Cerebral cortex (tissue), 2 donors: ENCODE results near the genes SLC25A38, RPL14 and ZNF619.

DNA sequence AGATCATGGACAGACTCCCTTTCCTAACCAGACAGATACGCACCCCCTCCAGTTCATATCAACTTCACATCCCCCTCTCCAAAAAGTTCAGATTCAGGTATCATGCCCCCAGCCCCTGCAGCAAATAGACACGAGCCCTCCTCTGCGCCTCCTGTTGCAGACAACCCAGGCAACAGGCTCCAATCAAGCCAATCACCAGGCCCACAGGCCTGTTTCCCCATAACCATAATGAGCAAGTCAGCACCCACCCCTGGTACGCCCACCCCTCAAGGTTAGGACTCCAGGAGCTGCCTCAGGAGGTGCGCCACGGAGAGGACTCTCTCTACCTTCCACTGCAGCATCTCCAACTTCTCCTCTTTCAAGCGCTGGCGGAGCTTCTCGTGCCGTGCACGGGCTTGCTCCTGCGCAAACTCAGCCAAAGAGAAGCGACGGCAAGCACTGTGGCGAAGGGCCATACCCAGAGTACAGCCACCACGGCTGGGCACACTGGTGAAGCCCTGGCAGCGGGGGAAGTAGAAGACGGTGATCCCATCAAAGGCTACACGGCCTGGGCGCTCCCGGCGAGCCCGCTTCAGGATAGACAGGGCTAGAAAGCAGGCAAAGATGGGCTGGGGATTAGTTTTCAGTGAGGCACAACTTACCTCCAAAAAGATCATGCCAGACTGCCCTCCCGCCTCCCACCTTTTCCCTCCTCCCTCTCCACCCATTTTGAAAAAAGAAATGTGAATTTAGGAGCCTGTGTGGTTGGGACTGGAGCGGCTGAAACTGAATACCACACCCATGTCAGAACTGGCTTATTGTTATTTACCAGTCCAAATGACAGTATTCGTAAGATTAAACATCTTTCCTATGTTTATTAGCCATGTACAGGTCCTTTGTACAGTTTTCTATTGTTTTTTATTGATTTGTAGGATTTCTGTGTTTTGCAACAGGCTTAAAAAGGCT is 8.4 kb downstream of the CSRNP1 start:
- PRO-cap, 2 experiments, result no peak in any of the 2 experiments

GRCh38 chr3:39145851-39146437 is 7.4 kb downstream of the CSRNP1 start:
- PRO-cap, 2 experiments, result no peak in any of the 2 experiments

- PRO-cap, 2 experiments, result peak in 1 of 2 experiments; most common minus-strand start chr3:39150971 (in 1)
Observed at GRCh38 chr3:39150873-39151186, 2.6 kb downstream of the CSRNP1 start.

GRCh38 chr3:39151187-39151302 is 2.3 kb downstream of the CSRNP1 start:
- PRO-cap, 2 experiments, result peak in 1 of 2 experiments; most common plus-strand start chr3:39151222 (in 1)

DNA sequence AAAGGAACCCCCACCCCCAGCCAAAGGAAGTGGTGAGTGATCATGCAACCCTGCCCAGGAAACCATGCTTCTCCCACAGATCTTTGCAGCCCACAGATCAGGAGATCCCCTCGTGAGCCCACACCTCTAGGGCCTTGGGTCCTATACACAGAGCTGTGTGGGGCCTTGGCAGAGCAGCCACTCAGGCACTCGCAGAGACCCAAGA is 21.6 kb upstream of the SLC25A38 start:
- PRO-cap, 2 experiments, result no peak in any of the 2 experiments

DNA sequence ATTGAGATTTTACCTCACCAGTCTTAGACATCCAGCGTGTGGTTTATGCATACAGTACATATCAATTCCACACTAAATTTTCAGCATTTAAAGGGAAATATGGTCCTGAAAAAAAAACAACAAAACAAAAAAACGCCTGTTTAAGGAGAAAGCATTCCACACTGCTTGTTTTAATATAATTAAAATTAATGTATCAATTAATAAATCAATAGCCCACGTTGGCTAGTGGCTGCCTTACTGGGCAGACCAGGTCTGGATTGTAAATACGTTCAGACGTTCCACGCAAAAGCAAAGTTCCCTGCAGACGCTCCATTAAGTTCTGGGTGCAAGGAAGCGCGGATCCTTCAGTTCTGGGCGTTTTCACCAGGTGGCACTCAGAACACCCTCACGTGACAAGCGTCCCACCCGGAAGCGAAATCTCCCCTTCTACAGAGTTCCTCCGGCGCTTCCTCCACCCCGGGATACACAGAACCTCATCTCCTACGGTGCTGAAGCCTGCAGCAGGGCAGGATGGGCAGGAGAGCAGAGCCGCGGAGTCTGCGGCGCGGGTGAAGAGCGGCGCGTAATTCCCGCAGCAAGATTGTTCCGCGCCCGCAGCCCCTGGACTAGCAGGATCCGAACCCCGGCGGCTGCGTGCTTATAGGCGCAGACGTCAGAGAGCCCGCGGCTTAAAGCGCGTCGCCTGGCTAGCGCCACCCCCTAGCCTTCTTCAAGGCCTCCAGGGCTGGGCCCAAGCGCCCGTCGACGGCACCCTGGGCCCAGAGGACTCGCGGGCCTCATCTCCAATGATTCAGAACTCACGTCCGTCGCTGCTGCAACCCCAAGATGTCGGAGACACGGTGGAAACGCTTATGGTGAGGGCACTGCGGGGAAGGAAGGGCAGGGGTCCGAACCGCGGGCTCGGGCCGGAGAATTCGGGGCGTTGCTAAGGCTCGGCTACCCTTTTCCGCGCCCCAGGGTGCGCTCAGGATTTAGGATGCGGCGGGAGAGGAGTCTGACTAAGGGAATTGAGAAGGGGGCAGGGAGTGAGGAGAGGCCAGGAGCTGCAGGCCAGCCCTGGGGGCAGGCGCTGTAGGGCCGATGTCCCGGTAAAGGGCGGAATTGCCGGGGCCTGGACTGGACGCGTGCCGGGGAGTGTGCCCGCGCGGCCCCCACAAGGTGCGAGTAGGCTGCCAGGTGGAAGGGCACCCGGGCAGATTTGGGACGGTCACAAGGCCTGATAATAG is at the start of gene SLC25A38:
Gene SLC25A38, plus strand, starts transcription at position 431 of the 1,226 bp plus-strand sequence.
- PRO-cap, 2 experiments, result peak in 1 of 2 experiments; most common plus-strand start position 431 of the sequence (in 1); most common minus-strand start position 321 of the sequence (in 1)

DNA sequence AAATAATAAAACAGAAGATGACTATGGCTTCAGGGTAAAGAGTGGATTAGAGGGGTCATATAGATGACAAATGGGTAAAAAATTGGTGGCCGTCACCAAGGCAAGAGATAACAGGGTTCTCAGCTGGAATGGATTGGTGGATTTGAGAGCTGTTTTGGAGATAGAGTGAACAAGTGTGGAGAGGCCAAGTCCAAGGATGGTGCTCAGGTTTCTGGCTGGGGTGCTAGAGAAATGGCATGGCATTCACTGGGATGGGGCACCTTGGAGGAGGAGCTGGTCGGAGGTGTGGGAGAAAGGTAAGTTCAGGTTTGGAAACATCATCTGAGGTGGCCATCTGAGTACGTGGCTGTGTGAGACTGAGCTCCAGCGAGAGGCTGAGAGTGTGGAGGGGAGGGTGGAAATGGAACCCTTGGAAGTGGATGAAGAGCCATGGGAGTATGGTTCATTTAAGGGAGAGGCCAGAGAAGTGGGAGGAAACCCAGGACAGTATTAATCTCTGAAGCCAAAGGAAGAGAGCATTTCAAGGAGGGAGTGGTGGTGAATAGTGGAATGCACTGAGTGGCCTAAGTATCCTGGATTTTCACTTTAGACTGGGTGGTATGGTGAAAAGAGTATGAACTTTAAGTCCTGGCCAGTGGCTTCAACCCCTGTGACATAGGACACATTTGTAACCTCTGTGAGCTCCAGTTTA is 3.6 kb downstream of the SLC25A38 start:
- PRO-cap, 2 experiments, result no peak in any of the 2 experiments

DNA sequence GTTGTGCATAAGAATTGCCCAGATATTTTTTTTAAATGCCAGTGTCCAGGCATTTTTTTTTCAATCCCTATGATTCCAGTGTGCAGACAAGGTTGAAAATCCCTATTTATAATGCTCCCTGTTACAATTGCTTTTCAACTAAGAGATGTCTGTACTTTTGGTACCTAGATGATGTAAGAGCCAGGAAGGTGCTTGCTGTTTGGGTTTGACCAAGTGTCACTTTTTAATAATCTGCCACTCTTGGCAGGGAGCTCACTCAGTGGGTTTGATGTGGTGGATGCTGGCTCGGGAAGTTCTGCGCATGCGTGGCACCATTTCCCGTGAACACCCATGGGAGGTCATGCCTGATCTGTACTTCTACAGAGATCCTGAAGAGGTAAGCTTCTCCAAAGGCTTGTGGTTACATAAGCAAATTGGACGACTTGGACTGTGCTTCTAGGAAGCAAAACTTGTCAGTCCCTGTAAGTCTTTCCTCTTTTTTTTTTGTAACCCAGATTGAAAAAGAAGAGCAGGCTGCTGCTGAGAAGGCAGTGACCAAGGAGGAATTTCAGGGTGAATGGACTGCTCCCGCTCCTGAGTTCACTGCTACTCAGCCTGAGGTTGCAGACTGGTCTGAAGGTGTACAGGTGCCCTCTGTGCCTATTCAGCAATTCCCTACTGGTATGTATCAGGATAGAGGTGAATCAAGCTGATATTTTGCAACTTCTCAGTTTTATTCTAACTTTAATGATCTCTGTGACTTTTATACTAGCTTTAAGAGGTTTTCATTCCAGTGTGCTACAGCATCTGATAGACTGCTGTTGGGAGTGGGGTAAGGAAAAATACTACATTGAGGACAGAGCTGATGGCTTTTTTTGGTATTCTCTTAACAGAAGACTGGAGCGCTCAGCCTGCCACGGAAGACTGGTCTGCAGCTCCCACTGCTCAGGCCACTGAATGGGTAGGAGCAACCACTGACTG is 5.2 kb downstream of the RPSA start:
- PRO-cap, 2 experiments, result no peak in any of the 2 experiments

GRCh38 chr3:40292603-40293153 is 16.8 kb upstream of the EIF1B start:
- PRO-cap, 2 experiments, result peak in 1 of 2 experiments; most common plus-strand start chr3:40292871 (in 1); most common minus-strand start chr3:40292797 (in 1)

DNA sequence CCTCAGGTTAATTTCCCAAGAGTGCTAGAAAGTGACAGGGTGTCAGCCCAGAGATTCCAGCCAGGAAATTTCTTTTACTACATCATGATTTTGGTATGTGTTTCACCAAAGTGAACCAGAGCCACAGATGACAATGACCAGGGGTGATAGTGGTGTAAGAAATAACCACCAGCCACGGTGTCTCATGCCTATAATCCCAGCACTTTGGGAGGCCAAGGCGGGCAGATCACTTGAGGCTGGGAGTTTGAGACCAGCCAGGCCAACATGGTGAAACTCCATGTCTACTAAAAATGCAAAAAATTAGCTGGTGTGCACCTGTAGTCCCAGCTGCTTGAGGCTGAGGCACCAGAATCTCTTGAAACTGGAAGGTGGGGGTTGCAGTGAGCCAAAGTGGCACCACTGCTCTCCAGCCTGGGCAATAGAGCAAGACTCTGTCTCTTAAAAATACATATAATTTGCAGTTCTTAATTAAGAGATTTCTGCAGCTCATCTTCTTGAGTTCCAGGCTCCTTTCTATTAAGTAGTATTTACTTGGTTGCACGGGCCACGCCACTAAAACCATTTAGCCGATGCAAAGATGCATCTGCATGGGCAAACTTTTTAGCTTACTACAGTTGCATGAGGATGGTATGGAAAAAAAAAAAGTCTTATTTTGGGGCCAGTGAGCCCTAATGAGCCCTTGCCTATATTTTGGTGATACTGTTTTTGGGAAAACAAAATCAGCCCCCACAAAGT is 3.5 kb downstream of the EIF1B start:
- PRO-cap, 2 experiments, result no peak in any of the 2 experiments

DNA sequence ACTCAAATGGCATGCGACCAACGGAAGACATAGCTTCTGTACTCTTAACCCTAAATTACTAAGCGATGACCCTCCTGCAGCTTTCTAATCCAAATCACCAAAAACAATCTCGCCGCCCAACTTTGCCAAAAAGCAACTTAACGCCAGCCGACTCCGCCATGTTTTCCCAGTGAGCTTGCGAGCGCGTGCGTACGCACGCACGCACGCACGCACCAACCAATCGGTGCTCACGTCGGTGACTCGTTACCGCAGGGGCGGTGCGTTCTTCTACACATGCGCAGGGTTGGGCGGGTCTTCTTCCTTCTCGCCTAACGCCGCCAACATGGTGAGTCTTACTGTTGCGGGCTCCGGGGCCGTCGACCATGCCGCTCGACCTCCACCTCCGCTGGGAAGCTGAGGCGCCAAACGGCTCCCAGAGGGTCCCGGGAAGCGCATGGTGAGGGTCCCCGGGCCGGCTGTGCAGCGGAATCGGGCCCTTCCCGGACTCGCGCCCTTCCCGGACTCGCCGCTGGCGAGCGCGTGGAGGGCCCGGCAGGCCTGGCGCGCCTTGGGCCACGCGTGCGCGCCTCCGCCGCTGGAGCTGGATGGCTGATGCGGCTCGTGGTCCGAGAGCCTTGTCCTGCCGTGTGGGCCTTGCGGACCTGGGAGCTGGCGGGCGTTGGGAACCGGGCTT is at the start of gene RPL14:
Gene RPL14, plus strand, starts transcription at position 301 of the 673 bp plus-strand sequence.
- PRO-cap, 2 experiments, result peak in 2 of 2 experiments; most common plus-strand start position 298 of the sequence (in 1); most common minus-strand start position 165 of the sequence (in 2)

DNA sequence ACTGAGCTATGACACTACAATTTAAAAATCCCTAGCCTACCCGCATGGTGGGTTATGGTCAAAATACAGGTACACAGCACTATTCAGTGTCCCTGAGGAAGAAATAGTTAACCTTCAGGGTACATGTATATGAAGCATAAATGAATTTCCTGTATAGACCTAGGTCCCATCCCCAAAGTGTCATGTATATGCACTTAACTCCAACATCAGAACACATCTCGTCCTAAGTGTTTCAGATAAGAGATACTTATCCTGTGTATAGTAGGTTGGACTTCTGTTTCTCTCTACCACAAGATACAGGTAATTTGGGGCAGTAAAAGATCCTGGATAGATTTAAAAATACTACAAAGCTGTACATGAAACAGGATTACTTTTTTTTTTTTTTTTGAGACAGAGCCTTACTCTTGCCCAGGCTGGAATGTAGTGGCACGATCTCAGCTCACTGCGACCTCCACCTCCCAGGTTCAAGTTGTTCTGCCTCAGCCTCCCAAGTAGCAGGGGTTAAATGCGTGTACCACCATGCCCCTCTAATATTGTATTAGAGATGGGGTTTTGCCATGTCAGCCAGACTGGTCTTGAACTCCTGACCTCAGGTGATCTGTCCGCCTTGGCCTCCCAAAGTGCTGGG is 6.6 kb downstream of the RPL14 start:
- PRO-cap, 2 experiments, result no peak in any of the 2 experiments

DNA sequence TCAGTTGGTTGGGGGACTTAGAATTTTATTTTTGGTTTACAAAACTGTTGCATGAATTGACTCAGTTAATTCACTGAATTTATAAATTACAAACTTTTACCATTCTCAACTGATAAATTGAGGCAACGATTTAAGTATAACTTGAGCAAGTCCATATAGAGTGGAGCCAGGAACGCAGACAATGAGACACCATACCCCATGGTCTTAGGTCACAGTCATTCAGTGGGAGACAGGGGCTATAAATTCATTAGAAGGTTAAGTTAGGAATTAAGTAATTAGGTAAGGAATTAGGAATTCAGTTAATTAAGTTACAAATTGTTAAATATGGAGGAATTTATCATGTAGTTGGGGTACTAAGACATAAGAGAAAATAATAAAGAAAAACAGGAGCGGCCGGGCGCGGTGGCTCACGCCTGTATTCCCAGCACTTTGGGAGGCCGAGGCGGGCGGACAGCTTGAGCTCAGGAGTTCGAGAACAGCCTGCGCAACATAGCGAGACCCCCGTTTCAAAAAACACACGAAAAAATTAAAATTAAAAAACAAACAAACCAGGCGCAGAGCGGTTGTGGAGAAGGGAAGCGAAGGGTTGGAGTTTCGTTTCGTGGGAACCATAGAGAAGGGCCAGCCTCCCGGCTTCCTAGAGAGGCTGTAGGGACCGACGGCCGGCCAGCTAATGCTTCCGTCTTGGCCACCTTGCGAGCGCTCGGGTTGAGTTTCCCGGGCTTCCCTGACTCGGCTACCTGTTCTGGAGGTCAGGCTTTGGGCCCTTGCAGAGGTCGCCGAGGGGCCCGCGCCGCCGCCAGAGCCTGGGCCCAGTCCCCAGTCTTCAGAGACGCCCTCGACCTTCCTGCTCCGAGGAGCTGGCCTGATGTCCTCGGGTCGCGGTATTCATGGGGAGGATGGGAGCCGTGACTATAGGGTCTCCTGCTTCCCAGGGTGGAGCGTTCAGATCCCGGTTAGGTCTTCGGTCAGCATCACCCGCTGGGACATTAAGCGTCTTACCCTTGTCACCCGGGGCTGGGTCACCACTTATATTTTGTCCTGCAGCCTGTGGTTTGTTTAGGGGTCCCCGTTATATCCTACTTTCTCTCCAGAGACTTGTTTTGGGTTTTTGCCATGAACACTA is at the start of gene ZNF619:
Gene ZNF619, plus strand, starts transcription at position 649 of the 1,126 bp plus-strand sequence.
- PRO-cap, 2 experiments, result peak in 1 of 2 experiments; most common plus-strand start position 640 of the sequence (in 1); most common minus-strand start position 588 of the sequence (in 1)

- PRO-cap, 2 experiments, result no peak in any of the 2 experiments
Observed at GRCh38 chr3:40623831-40624077, 99.0 kb downstream of the ZNF621 start.

- PRO-cap, 2 experiments, result no peak in any of the 2 experiments
Observed at GRCh38 chr3:40690663-40691036, 165.9 kb downstream of the ZNF621 start.

GRCh38 chr3:40785666-40786020 is 260.9 kb downstream of the ZNF621 start:
- PRO-cap, 2 experiments, result no peak in any of the 2 experiments

DNA sequence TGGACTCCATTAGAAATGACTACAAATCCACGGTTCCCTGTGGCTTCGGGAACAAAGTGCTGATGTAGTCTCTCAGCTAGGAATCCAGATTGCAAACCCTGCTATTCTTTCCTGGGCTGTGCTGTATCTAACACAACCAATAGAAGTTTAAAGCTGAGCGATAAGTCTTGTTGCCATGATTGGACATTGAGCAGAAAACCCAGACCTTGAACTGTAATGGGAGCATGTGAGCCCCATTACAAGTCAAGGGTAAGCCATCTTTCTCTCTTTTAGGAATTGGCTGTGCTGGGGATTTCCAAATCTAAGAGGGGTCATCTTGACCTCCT is 306.6 kb upstream of the CTNNB1 start:
- PRO-cap, 2 experiments, result no peak in any of the 2 experiments

- PRO-cap, 2 experiments, result no peak in any of the 2 experiments
Observed at GRCh38 chr3:40907705-40909029, 291.1 kb upstream of the CTNNB1 start.

DNA sequence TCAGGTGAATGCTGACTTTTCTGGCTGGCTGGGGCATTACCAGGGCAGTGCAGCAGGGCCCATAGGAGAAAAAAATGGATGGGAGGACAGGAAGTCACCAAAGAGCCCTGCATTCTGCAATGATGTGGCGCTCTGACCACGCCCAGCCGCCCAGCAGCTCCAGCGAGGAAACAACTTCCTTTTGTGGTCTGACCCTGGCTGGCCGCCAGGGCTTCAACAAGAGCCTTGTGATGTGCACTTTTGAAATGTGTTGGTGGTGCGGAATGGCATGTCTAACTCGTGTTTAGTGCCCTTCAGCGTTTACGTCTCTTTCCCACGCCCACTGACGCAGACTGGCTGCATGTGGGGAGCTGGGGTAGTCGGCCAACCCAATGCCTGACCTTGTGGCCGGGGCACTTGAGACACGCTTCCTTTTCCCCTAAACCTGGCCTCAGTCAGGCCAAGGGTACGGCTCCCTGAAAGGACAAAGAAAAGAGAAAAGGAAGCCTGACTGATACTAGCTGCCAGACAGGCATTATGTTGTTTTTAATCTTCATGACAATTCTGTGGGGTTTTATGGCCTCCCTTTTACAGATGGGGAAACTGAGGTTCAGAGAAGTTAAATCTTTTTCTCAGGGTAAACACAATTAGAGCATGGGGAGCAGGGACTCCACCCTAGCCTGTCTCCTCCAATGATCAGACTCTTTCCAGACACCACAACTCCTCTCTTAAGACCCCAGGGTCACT is 81.8 kb upstream of the CTNNB1 start:
- PRO-cap, 2 experiments, result no peak in any of the 2 experiments

GRCh38 chr3:41200419-41201078 is 1.2 kb downstream of the CTNNB1 start:
- PRO-cap, 2 experiments, result no peak in any of the 2 experiments